GM06990 (cell line): Measurements from ENCODE around the genes MXD1, PCYOX1, TGFA and CLEC4F.

GRCh38 chr2:69694087-69694875 lies 47.7 kb upstream of the ANXA4 start:
- RRBS = no CpG with 5 or more reads among the region's 7 CpGs

- RRBS = no CpG with 5 or more reads among the region's 11 CpGs
Measured at GRCh38 chr2:69724693-69725075, 17.2 kb upstream of the ANXA4 start.

- RRBS = 52% methylated on average over 2 of the region's 8 CpGs
Measured at GRCh38 chr2:69740641-69740956, 1.3 kb upstream of the ANXA4 start.

- RRBS = 11% methylated on average over 3 of the region's 14 CpGs
Measured at GRCh38 chr2:69830361-69830830, 936 bp downstream of the GMCL1 start.

GRCh38 chr2:69912922-69913425 lies 1.9 kb upstream of the MXD1 start:
- RRBS = no CpG with 5 or more reads among the region's 1 CpG

DNA sequence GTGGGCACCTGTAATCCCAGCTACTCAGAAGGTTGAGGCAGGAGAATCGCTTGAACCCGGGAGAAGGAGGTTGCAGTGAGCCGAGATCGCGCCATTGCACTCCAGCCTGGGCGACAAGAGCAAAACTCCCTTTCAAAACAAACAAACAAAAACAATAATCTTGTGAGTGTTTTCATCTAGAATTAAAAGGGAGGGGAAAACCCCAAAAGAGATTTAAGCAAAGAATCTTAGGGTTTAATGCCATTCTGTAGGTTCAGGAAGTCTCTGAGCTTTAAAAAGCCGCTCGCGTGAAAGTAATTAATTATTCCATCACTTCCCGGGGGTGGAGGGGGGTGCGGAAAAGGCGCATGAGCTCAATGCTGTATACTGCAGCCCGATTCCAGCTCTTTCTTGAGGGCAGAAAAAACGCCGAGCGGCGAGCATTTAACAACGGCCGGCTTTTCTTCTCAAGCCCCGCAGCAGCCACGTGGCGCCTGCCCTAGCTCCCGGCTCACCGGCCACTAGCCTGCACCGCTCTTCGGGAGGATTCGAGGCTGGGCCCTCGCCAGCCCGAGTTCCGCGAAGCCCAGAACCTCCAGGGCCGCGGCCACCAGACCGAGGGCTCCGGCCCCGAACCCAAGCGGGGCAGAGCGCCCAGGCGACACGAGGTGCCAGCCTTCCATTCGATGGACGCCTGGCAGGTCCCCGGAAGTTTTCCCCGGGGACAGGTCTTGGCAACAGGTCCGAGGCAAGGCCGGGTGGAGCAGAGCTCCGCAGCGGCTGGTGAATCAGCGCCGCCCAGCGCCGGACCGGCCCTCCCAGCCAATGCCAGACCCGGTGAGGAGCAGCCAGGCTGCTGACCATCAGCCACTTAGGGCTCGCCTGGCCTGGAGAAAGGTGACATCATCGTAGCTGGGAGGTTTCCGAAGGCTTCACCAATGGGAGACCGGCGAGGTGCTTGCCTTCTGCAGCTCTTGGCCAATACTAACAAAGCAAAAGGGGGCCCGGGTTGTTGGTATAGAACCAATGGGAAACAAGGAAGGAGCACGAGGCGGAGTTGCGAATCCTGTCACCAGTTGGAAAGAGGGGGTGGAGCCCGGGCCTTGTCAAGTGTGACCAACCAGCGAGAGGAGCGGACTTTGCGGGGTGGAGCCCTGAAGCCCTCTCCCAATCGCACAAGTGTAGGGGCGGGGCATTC lies 699 bp upstream of the MXD1 start:
- RRBS = 4% methylated on average over 38 of the region's 69 CpGs

DNA sequence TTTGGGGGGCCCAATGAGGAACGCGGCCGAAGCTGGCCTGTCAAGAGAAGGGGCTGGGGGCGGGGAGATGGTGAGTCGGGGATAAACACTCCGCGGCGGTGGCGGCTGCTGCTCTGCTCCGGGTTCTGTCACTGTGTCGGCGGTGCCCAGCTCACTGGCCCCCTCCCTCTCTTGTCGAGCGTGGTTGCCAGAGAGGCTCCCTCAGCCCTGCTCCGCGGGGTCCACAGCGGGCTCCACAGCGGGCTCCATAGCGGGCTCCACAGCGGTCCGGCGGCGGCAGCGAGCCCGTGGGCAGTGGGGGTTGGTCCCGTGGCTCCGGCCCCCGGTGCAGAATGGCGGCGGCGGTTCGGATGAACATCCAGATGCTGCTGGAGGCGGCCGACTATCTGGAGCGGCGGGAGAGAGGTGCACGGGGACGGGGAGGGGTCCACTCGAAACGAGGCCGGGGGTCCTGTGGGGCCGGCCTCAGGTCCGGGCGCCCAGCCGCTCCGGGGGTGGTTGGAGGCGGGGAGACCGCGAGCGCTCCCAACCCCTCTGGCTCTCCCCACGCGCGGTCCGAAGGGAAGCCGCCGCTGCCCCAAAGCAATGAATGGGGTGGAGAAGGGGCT lies at the start of gene MXD1:
TSS of gene MXD1 (plus strand) at position 111 of the 608 bp plus-strand sequence.
- RRBS = 3% methylated on average over 9 of the region's 56 CpGs

GRCh38 chr2:69931652-69932302 lies 16.9 kb downstream of the MXD1 start:
- RRBS = no CpG with 5 or more reads among the region's 4 CpGs

DNA sequence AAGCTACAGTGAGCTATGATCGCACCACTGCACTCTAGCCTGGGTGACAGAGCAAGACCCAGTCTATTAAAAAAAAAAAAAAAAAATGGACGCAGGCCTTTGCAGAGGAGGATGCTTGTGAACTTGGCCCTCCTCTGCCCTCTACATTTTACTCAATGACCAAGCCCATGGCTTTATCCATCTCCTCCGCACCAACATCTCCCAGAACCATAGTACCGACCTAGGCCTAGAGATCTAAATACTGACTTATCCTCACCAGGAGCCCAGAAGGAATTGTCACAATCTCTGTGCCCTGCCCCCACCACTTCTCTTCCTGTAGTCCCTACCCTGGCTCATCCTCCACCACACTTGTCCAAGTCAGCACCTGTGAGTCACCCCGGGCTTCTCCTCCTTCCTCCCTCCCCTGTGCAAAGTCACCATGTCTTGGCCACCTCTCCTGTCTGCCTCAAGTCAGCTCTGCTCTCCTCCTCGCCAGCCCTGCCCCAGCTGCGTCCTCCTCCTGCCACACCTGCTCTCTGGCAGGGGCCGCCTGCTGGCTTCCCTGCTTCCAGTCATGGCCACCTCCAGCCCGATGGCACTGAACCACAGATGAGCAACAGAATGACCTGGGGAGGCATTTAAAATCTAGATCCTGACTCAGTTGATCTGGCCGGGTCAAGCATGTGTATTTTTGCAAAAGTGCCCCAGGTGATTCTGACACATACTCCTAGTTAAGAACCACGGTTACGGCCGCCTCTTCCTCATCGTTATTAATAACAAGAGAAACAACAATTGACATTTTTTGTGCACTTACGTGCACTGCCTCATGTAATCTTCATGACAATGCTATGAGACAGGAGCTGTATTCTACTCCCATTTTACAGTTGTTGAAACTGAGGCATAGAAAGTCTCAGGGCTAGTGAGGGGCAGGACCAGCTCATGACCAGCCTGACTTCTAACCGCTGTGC lies 36.0 kb upstream of the ASPRV1 start:
- RRBS = no CpG with 5 or more reads among the region's 16 CpGs

DNA sequence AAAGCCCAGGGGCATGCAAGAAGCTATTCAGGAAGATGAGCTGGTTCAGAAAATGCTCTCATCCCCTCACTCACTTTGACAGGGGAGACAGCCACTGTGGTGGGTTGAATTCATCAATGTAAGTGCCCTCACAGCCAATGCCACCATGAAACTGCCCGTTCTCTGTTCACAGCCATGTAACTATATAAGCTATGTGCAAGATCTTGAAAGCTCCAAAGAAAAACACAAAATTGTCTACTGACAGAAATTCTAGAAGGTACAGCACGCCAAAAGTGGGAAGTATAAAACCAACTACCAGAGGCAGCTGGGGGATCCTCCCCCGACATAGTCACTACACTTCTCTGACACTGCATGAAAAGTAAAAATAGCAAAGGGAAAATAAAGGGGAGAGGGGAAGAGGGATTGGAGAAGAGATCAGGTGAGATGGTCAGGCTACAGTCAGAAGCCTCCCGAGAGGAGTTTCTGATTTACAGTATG lies 39.9 kb upstream of the PCBP1 start:
- RRBS = no CpG with 5 or more reads among the region's 4 CpGs

GRCh38 chr2:70070713-70071134 lies 16.6 kb upstream of the PCBP1 start:
- RRBS = no CpG with 5 or more reads among the region's 6 CpGs

- RRBS = no CpG with 5 or more reads among the region's 14 CpGs
Measured at GRCh38 chr2:70247065-70247726, 1.2 kb downstream of the TIA1 start.

DNA sequence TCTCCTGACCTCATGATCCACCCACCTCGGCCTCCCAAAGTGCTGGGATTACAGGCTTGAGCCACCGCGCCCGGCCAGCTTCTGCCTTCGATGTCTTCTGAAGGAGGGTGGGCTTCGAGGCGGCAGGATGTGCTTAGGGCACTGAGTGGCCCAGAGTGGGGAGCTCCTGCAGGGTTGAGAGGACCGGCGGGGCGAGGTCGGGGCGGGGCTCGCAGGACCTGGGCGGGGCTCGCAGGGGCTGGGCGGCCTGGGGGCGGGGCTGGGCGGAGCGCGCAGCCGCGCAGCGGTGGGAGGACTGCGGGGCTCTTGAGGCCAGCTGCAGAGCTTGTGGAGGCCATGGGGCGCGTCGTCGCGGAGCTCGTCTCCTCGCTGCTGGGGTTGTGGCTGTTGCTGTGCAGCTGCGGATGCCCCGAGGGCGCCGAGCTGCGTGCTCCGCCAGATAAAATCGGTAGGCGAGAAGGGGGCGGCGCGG lies at the start of gene PCYOX1:
TSS of gene PCYOX1 (plus strand) at position 309 of the 472 bp plus-strand sequence.
- RRBS = 7% methylated on average over 3 of the region's 42 CpGs

- RRBS = 83% methylated on average over 1 of the region's 15 CpGs
Measured at GRCh38 chr2:70269463-70270136, 11.7 kb downstream of the PCYOX1 start.

DNA sequence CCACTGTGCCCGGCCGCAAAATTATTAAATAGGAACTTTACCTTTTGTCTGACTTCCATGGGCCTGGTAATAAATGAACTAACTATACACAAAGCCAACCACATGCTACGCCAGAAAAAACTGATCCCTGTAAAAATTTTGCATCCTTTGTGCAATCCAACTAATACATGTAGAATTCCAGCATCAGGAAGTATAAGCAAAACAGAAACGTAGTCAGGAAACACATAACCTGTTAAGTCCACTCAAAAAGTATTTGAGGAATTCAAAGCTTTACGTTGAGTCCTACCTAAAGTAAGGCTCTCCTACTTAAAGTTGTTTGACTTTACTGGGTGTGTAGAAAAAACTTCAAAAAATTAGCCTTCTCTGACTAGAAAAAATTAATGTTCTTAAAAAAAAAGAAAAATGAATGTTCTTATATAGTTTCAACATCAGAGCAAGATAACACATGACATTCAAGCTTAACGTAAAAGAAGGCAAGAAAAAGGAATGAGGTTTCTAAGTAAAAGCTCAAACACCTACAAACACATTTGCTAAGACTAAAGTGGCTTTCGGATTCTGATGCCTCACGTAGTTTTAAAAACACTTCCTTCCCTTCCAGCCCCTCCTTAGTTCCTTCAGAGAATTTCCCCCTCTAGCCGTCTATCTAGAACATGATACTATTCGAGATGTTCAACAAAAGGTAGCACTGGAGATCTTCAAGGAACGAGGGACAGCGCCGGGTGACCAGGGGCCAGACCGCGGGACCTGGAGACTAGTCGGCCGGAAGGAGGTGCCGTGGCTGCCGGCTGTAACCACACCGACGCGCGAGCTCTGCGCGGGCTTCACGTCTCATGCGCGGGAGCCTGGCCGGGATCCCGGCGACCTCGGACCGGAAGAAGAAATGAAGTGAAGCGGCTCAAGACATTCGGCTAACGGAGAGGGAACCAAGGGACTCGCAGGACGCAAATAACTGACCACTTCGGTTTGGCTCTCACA lies 619 bp downstream of the SNRPG start:
- RRBS = 4% methylated on average over 16 of the region's 39 CpGs

GRCh38 chr2:70449735-70450555 lies 103.7 kb downstream of the TGFA start:
- RRBS = no CpG with 5 or more reads among the region's 8 CpGs

- RRBS = 4% methylated on average over 38 of the region's 72 CpGs
Measured at GRCh38 chr2:70553320-70554032, at the start of gene TGFA. TGFA (minus strand) TSS chr2:70553826.

GRCh38 chr2:70673177-70673459 lies 94.9 kb downstream of the ADD2 start:
- RRBS = no CpG with 5 or more reads among the region's 7 CpGs

GRCh38 chr2:70820338-70820872 lies at the start of gene CLEC4F:
CLEC4F (minus strand) TSS chr2:70820599.
- RRBS = no CpG with 5 or more reads among the region's 7 CpGs